REH cell (cell line): ENCODE measurements around the genes GAL3ST3 and BRMS1.

- PRO-cap, result no peak
Measured at GRCh38 chr11:65981746-65982477, 20.0 kb downstream of the EIF1AD start.

- PRO-cap, result unidirectional peak, minus-strand start at chr11:65988949
Measured at GRCh38 chr11:65988809-65989393, 13.1 kb downstream of the EIF1AD start.

- PRO-cap, result no peak
Measured at GRCh38 chr11:66048728-66049561, at the start of gene GAL3ST3. Gene GAL3ST3 (minus strand): TSS chr11:66049161.

DNA sequence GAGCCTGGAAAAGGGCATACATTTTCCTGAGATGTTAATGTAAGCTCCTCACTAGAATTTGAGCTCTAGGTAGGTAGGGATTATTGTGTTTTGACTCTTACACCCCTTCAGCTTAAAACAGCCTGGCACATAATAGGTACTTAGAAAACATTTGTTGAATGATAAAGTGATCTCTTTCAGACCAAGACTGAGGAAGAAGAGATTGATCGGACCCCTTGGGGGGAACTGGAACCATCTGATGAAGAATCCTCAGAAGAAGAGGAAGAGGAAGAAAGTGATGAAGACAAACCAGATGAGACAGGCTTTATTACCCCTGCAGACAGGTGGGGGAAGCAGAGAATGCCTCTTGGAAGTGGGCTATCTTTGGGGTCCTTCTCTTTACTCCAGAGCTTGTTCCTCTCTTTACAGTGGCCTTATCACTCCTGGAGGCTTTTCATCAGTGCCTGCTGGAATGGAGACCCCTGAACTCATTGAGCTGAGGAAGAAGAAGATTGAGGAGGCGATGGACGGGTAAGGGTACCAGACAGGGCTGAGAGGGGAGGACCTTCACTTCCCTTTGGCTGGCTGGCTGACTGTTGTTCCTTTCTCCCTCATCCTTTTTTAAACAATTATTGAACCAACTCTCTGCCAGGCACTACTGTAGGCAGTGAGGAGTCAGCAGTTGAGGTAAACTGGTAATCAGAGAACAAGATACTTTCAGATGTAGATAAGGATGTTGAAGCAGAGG, 6.7 kb upstream of the PACS1 start:
- PRO-cap, result no peak

DNA sequence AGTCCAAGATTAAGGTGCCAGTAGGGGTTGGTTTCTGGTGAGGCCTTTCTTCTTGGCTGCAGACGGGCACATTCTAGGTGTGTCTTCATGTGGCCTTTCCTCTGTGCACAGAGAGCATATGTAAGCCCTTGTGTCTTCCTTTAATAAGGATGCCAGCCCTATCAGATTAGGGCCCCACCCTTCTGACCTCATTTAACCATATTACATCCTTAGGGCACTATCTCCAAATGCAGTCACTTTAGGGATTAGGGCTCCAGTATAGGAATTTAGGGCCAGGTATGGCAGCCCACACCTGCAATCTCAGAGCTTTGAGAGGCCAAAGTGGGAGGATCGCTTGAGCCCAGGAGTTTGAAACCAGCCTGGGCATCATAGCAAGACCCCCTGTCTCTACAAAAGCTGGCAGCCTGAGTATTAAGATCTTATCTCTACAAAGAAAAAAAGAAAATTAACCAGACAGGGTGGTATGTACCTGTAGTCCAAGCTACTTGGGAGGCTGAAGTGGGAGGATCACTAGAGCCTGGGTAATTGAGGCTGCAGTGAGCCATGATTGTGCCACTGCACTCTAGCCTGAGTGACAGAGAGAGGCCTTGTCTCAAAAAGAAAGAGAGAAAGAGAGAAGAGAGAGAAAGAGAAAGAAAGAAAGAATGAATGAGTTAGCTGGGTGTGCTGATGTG, 38.2 kb downstream of the PACS1 start:
- PRO-cap, result no peak

DNA sequence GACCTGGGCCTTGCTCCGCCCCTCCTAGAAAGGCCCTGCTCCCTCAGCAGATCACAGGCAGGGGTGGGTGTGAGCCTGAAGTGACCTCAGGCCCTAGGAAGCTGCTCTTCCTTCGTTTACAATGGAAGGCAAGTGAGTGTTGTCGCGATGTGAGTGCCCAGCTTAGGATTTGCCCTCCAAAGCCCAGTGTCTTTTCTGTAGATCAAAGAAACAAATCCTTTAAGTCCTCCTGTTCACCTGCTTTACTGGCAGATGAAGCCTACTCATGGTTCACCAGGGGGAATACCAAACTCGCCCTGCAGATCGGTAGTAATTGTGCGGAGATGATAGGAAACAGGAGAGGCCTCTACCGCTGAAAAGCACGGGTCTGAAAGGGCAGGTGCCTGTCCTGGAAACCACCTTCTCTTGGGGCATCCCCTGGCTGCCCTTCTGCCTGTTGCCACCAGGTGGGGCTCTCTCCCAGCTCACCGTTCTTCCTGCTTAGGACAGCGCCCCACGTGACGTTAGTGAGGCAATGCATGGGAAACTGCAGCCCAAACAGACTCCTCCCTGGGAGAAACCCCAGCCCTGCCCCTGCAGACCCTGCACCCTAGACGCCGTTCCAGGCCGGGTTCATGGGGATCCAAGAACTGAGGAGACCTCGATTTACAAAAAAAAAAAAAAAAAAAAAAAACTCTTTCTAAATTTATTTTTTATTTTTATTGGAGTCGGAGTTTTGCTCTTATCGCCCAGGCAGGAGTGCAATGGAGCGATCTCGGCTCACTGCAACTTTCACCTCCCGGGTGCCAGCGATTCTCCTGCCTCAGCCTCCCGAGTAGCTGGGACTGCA, 34.9 kb upstream of the KLC2 start:
- PRO-cap, result no peak

- PRO-cap, result no peak
Measured at GRCh38 chr11:66230118-66230670, 27.3 kb upstream of the KLC2 start.

DNA sequence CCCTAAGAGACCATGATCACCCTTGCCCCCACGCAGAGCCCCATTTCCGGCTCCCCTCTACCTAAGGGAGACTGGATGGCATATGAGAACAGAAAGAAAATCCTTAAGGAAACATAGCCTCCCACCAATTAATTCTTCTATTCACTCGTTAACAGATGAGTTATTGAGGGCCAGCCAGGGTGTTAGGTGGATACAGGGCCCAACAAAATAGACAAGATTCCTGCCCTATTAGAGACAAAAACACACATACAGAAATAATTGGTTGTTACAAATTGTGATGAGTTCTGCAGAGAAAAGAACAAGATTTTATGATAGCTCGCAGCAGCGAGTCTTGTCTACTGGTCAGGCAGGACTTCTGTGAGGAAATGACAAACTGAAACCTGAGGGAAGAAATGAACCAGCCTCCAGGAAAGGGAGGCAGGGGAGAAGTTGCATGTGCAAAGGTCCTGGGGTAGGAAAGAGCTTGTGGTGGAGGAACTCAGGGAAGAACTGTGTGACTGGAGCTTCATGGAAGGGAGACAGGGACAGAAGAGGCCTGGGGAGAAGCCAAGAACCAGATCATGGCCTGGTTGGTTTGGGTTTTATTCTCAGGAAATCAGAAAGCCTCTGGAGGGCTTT, 1.6 kb downstream of the KLC2 start:
- PRO-cap, result no peak

DNA sequence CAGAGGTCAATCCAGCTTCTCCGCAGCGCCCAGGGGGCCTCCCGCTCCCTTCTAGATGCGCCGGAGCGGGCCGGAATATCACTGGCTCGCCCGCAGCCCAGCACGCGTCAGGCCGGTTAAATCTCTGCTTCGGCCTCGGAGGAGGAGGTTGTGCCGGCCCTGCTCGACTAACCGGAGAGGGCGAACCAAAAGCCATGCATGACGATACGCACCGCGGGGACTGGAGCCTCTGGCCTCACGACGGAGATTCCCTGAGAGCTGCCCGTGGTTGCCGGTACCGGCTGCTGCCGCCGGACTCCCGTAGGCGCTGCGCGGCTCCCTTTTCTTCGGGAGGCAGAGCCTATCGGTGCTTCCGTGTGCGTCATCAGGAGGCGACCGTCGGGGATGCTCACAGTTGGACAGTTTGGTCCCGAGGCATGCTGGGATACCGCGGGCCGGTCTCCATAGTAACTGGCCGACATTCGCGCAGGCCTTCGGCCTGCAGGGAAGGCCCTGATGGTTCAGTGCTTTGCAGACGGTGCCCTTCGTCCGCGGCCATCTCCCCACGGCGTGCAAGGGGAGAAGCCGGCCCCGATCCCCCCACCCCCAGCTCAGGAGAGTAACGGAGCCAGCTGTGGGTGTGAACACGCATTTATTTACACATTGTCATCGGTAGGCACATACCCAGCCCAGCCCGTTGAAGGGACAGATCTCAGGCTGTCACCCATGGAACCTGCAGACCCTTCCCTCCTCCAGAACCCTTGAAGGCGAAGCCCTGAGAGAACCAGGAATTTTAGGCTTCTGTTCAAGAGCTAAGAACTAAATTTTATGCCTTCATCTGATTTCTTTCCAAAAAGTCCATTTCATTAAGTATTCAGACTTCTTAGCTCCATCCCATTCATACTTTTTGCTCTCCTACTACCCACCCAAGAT, at the start of gene BRMS1:
BRMS1 (minus strand) TSS at position 345 of the 912 bp plus-strand sequence.
- PRO-cap, result bidirectional peak, plus-strand start at position 444 of the sequence, minus-strand start at position 297 of the sequence

DNA sequence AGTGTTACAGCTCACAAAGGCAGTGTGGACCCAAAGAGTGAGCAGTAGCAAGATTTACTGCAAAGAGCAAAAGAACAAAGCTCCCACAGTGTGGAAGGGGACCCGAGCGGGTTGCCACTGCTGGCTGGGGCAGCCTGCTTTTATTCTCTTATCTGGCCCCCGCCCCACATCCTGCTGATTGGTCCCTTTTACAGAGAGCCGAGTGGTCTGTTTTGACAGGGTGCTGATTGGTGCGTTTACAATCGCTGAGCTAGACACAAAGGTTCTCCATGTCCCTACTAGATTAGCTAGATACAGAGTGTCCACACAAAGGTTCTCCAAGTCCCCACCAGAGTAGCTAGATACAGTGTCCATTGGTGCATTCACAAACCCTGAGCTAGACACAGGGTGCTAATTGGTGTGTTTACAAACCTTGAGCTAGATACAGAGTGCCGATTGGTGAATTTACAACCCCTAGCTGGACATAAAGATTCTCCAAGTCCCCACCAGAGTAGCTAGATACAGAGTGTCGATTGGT, 1.5 kb upstream of the MRPL11 start:
- PRO-cap, result no peak

DNA sequence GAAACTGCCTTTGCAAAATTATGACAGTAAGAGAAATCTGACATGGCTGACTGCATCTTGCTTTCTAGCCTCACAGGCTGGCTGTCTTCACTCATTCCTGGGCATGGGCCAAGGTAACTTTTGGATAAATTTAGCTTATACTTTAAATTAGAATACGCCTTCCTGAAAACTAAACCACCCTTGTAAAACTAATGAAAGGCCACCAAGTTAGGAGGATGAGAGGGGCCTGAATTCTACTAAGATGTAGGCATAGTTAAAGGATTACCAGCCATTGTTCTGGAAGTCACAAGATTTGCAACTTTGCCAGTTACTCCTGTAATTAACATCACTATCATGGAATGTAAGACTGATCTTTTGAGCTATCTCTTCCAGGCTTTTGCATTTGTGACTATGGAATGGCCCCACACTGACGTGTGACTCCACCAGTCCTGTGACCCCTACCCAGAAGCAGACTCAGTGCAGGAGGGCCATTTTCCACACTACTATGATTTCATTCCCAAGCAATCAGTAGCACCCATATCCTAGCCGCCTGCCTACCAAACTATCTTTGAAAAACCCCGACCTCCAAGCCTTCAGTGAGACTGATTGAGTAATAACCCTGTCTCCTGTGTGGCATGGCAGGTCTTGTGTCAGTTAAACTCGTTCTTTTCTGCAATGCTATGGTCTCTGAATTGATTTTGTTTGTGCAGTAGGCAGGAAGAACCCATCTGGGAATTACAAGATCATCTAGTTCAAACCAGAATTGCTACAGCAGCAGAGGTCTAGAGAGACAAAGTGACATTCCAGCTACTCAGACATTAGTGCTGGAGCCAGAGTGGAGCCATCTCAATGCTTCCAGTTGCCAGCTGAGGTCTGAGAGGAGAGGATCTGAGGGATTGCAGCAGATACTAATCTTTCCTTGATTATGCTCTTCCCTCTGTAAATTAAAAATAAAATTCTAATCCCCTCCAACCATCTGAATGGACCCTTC, 1.8 kb upstream of the CTSF start:
- PRO-cap, result no peak

GRCh38 chr11:66639333-66640517, 1.2 kb downstream of the RBM4 start:
- PRO-cap, result bidirectional peak, plus-strand start at chr11:66639558, minus-strand start at chr11:66639282

GRCh38 chr11:66655271-66655932, 16.9 kb downstream of the RBM4 start:
- PRO-cap, result no peak

- PRO-cap, result no peak
Measured at GRCh38 chr11:66720752-66720901, 8.4 kb downstream of the SPTBN2 start.

DNA sequence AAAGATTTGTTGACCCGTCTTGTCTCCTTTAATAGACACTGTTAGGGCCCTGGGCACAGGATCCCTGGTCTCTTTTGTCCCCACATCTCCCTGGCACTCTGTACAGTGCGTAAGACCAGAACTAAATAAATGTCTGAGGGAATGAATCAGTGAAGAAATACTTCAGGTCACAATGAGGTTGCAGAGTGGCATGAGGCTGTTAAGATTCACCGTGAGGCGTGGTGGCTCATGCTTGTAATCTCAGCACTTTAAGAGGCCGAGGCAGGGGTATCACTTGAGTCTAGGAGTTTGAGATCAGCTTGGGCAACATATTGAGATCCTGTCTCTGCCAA, 26.7 kb downstream of the LRFN4 start:
- PRO-cap, result no peak

DNA sequence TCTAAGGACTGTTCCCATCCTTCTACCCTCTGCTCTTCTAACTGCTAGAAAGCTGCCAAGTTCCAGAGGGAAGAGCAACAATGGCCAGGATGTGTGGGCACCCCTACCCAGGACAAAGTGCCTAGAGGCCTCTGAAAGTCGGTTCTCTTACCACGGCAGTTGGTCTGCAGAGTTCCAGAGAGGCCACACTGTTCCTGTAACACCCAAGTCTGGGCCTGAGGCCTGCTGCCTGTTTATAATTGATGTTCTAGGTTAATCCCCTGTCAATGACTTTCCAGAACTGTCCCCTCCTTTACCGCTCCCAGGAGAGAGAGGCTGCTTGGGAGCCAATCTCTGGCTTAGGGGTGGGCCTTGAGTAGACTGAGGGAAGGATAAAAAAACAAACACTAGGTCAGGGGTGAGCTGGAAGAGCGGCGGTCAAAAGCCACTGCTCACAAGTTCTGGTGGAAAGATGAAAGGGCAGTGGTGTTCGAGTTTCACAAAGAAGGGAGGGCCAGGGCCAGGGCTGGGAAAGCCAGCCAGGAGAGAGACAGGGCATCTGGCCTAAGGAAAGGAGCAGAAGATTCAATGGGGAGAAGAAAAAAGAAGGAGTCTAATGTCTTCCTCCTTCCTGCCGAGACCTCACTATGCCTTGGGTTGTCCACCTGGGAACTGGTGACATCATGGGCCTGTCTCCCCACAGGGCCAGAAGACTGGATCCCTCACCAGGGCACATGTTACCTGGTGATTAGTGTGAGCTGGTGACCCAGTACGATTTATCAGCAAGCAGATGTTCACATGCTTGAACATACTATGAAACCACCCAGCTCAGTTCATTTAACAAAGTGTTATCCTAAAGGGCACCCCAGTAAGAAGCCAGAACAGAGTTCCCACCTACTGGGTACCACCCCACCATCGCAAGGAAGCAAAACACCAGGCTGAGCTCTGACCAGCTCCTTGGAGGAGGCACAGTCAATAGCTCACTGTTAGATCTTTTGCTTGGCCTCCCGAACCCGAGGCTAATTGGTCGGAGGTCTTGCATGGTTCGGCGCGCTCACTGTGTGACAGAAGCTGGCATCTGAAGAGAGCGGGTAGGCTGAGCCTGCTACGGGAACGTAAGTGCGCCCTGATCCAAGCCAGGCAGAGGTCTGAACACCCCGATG, 50.1 kb downstream of the PC start:
- PRO-cap, result no peak

- PRO-cap, result no peak
Measured at GRCh38 chr11:66956514-66957448, 1.4 kb downstream of the PC start.

GRCh38 chr11:67032825-67033365, 10.0 kb downstream of the SYT12 start:
- PRO-cap, result no peak

- PRO-cap, result no peak
Measured at GRCh38 chr11:67062369-67063049, 5.9 kb downstream of the RHOD start.

GRCh38 chr11:67136353-67137471, 17.6 kb downstream of the KDM2A start:
- PRO-cap, result no peak